ENCODE data around the gene GIP.

GRCh38 chr17:48850990-48851345 lies 20.1 kb downstream of the CALCOCO2 start:
- PRO-cap, result no peak

- PRO-cap, result no peak
Measured at GRCh38 chr17:48862862-48863687, 29.5 kb upstream of the ATP5MC1 start.

- PRO-cap, result no peak
Measured at GRCh38 chr17:48920840-48921769, 12.9 kb downstream of the UBE2Z start.

- PRO-cap, result no peak
Measured at GRCh38 chr17:48968434-48968977, at the start of gene GIP. Gene GIP (minus strand): TSS chr17:48968596.

GRCh38 chr17:48997694-48998157 lies 541 bp downstream of the IGF2BP1 start:
- PRO-cap, result no peak

DNA sequence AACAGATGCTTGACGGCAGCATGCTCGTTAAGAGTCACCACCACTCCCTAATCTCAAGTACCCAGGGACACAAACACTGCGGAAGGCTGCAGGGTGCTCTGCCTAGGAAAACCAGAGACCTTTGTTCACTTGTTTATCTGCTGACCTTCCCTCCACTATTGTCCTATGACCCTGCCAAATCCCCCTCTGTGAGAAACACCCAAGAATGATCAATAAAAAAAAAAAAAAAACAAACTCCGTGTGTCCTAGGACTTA lies 6.4 kb upstream of the B4GALNT2 start:
- PRO-cap, result unidirectional peak, plus-strand start at position 72 of the sequence

GRCh38 chr17:49218758-49219974 lies 8.7 kb downstream of the ABI3 start:
- PRO-cap, result bidirectional peak, plus-strand start at chr17:49219055, minus-strand start at chr17:49218954; bidirectional peak, plus-strand start at chr17:49219388, minus-strand start at chr17:49219303

DNA sequence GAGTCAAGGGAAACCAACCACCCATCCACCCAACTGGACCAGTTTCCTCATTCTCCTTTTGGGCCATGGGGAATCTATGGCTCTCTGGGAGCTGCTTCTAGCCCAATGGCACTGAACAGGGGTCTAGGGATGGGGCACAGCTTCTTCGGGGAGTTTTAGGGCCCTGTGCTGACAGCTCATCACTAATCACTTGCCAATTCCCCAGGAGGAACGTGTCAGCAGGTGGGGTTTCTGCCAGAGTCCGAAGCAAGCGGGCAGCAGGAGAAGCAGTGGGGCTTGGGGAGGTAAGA lies 5.2 kb downstream of the PHOSPHO1 start:
- PRO-cap, result no peak

GRCh38 chr17:49227667-49228429 lies 2.7 kb downstream of the PHOSPHO1 start:
- PRO-cap, result no peak

- PRO-cap, result bidirectional peak, plus-strand start at chr17:49260248, minus-strand start at chr17:49260206; bidirectional peak, plus-strand start at chr17:49260550, minus-strand start at chr17:49260439; bidirectional peak, plus-strand start at chr17:49260852, minus-strand start at chr17:49260780
Measured at GRCh38 chr17:49260016-49260993, 29.7 kb upstream of the PHOSPHO1 start.

DNA sequence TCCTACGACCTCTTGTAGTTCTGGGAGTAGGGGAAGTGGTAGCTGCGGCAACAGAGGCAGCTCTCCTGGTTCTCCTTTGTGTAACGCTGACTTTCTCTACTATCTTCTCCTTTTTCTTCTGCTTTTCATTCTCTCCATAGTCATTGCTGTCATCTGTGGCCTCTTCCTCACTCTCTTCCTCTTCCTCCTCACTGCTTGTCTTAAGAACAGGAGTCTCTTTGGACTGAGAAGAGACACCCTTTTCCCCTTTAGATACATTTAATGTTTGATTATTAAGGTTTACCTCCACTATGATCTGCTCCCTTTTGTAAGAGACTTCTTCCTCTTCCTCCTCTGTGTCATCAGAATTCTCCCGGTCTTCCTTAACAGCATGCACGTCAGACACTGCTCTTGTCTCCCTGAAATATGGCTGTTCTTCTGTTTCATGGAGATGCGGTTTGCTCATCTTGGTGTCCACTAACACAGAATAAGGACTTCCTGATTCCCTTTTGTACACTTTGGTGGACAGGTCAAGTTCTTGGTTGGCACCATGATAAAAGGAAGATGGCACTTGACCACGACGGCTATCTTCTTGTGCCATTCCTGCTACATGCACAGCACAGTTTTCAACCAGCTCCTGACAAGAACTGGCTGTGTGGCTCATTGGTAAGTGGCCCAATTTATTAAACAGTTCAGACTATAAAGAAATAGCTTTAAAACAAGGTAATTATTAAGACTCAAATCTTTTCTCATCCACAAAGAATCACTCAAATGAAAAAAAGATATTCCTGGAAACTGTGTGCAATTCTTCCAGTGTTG lies 44.8 kb downstream of the ZNF652 start:
- PRO-cap, result no peak

GRCh38 chr17:49408913-49409555 lies 5.6 kb downstream of the PHB1 start:
- PRO-cap, result no peak

GRCh38 chr17:49452007-49452538 lies 37.4 kb upstream of the PHB1 start:
- PRO-cap, result no peak

DNA sequence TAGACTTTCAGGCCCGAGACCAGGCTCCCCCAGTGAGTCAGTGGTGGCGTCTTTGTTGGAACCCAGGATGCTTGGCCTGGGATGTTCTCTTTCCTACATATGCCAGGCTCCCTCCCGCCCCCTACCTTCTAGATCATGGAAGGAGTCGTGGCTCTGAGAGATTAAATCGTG lies 2.9 kb downstream of the NGFR start:
- PRO-cap, result no peak

DNA sequence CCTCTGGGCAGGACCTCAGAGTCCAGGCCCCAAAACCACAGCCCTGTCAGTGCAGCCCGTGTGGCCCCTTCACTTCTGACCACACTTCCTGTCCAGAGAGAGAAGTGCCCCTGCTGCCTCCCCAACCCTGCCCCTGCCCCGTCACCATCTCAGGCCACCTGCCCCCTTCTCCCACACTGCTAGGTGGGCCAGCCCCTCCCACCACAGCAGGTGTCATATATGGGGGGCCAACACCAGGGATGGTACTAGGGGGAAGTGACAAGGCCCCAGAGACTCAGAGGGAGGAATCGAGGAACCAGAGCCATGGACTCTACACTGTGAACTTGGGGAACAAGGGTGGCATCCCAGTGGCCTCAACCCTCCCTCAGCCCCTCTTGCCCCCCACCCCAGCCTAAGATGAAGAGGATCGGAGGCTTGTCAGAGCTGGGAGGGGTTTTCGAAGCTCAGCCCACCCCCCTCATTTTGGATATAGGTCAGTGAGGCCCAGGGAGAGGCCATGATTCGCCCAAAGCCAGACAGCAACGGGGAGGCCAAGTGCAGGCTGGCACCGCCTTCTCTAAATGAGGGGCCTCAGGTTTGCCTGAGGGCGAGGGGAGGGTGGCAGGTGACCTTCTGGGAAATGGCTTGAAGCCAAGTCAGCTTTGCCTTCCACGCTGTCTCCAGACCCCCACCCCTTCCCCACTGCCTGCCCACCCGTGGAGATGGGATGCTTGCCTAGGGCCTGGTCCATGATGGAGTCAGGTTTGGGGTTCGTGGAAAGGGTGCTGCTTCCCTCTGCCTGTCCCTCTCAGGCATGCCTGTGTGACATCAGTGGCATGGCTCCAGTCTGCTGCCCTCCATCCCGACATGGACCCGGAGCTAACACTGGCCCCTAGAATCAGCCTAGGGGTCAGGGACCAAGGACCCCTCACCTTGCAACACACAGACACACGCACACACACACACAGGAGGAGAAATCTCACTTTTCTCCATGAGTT lies 18.3 kb downstream of the NGFR start:
- PRO-cap, result no peak

DNA sequence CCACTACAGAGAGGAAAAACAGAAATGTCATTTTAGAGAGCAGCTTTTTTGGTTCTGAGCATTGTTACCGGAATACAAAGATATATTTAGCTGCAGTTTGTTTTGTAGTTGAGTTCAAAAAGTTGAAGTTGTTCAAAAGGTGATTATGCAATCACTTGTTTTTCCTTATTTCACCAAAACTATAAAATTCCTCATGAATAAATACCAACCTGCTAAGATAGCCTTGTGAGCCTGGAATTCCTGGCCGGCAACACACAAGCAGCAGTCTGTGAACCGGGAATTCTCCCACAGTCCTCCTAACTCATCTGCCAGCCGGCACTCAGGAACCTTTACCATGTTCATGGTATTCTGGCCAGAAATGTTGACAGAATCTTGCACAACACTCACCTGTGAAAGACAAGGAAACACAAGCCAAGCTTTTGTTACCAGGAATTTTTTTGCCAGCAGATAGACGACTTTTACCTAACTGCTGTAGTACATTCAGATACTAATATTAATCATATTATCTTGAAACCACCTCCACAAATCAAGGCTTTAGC lies 35.5 kb downstream of the NXPH3 start:
- PRO-cap, result no peak

DNA sequence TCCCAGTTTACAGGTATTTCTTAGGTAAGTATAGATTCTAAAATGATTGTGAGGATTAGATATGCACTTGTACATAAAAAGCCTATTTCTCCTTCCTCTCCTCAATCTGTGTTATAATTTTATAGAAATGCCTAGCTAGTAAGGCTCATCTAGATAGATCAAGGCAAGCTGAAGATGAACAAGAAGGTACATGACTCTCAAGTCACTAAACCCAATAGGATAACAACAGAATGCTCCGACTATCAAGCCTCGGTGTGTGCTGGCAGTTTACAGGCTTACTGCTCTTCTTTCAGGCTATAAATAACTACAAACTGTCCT lies 44.8 kb downstream of the SPOP start:
- PRO-cap, result no peak

- PRO-cap, result no peak
Measured at GRCh38 chr17:49700408-49701586, 7.0 kb downstream of the SLC35B1 start.

DNA sequence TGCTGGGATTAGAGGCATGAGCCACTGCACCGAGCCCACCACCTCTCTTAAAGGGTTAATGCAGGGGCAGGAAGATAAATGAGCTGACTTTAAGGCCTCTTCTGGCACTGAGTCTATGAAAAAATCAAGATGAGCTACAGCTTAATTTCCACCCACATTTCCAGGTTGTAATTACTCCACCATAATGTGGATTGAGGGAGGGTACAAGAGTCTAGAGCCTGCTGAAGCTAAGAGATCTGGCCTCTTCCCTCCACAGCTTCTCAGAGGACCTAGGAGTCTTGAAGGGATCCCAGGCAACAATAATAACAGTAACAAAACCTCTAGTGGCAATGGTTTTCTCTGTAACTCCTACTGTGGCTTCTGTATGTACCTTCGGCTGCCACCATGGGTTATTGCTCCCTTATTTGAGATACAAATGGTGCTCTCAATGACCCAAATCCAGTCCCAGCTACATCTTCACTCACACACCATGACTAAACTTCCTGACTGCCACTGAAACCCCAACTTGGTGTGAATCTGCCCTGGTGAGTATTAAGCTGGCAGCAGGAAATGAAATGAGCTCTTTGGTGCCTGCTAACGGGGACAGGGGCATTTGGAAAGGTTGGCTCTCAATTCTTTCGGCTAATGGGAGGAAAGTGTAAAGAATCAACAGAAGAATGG lies 7.3 kb upstream of the SLC35B1 start:
- PRO-cap, result no peak

DNA sequence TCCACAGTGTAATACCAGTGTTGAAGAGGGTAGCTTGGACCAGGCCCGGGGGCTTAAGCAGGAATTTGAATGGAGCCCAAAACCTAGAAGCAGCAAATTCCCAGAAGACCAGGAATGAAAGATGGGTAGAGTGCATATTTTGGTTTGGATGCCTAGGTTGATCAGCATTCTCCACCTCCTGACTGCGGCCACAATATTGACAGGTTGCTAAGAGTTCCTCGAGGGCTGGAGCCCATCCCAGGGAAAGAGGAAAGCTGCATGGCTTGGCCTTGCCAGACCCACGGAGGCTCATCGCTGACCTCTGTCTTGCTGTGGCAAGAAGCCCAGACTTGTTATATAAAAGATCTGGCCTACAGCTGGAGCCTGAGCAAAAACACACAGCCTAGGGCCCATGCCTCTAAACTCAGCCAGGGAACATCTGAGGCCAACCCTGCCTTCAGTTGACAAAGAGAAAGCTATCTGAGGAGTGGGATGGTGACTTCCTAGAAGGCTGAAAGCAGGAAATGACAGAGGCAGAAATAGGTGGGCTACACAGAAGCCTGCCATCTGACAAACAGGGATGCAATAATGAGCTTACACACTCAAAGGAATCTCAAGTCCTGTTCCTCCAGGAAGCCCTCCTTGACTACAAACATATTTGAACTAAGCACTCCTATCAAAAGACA lies 22.4 kb upstream of the SLC35B1 start:
- PRO-cap, result no peak

Measured in sternocleidomastoid (tissue), 1 donor.